GM06990 (cell line): ENCODE measurements around a stretch of chr11.

- RRBS: no CpG with 5 or more reads among the region's 3 CpGs
Observed at GRCh38 chr11:120601680-120602088, 90.1 kb downstream of the GRIK4 start.

DNA sequence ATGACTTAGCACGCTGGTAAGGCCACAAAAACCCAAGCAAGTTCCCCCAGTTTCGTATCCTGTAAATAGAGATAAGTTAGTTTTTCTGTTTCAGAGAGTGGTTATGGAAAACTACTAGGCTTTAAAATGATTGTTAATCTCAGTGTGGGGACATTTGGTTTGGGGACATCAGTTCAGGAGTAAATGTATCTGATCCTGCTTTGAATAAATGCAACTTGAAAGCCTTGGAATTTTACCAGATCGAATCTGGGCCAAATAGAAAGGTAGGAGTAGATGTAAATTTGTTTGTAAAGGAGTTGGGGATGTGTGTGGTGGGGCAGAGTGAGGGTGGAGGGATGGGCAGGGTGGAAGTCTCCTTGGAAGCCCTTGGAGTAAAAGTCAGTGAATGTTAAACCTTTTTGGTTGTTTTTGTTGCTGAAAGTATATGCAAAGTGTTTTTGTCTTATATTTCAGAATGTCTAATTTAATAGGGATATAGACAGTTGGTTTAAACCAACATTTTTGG lies 12.2 kb downstream of the TBCEL start:
- RRBS: no CpG with 5 or more reads among the region's 3 CpGs

DNA sequence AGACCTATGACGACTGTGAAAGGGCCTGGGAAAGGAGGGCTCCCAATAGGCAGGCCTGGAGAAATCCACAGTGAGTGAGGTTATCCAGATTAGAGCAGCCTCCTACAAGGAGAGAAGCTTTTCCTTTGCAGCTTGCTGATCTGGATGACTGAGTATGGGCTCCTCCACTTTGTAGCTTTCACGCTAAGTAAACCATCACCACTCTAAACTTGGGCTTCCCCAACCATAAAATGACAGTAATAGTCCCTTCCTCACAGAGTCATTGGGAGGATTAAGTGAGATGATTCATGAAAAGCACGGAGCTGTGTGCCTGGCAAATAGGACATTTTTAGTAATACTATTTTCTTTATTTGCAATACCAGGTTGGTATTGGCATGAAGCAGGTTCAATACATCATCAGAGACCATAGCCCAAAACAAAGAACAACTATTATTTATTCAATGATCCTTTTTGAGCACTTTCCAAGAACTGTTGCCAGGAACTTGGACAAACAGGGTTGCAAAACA lies 65.2 kb downstream of the SC5D start:
- RRBS: no CpG with 5 or more reads among the region's 3 CpGs

- RRBS: no CpG with 5 or more reads among the region's 15 CpGs
Observed at GRCh38 chr11:121445025-121445746, 6.9 kb upstream of the SORL1 start.

DNA sequence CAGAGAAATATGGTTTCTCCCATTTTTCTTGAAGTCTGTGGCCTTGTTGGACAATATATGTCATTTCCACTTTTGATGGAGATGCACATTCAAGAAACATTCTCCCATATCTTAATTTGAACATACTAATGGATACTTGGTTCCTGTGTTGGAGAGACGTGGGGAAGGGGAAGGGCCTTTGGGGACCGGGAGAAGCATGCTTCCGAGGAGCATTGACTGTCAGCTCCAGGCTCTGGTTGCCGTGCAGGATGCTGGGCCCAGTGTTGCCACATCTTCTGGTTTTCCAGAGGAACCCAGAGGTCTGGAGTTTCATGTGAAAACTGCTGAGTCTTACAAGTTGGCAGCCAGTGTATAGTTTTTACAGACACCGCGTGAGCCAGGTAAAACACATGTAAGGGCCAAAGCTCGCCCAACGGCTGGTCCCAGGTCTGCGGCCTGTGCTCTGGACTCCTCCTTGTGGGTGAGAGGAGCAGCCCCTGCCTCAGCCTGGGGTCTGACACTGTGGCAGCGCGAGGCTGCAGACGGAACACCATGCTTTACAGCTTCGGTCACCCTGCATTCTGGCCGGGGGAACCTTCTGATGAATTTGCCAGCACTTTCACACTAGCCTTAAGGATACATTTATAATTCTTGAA lies 19.0 kb downstream of the SORL1 start:
- RRBS: no CpG with 5 or more reads among the region's 14 CpGs

DNA sequence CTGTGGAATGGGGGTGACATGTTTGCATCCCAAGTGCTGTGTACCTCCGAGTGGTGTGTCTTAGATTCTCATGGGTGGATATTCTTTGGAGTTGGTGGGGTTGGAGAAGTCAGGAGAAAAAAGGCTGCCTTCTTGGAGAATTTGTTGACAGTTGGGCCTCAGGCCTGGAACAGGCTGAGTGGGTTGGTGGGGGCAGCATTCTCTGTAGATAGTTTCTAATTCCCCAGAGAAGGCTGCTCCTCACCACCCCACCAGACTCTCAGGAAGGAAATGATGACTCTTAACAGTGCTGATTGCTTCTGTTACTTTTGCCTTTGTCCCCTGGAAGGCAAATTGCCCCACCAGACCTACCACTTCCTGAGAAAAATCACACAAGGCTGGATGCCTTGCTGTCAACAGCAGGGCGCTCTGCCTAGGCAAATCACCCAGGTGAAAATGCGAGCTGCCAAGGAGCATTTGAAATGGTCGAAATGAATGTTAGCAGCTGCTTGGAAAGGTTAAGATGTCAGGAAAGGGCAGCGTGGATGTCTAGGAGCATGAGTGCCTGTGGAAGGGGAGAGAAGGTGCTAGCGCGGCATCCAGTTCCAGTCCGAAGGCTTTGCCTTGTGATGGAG lies 30.3 kb downstream of the SORL1 start:
- RRBS: no CpG with 5 or more reads among the region's 8 CpGs

- RRBS: no CpG with 5 or more reads among the region's 12 CpGs
Observed at GRCh38 chr11:121536685-121537521, 84.8 kb downstream of the SORL1 start.

- RRBS: no CpG with 5 or more reads among the region's 11 CpGs
Observed at GRCh38 chr11:121553712-121554268, 101.7 kb downstream of the SORL1 start.

- RRBS: no CpG with 5 or more reads among the region's 7 CpGs
Observed at GRCh38 chr11:121576544-121577017, 124.5 kb downstream of the SORL1 start.

- RRBS: no CpG with 5 or more reads among the region's 4 CpGs
Observed at GRCh38 chr11:121582317-121582882, 130.3 kb downstream of the SORL1 start.

- RRBS: no CpG with 5 or more reads among the region's 2 CpGs
Observed at GRCh38 chr11:121587263-121587498, 135.1 kb downstream of the SORL1 start.

GRCh38 chr11:121587957-121588189 lies 135.8 kb downstream of the SORL1 start:
- RRBS: no CpG with 5 or more reads among the region's 11 CpGs

- RRBS: 94% methylated on average over 1 of the region's 4 CpGs
Observed at GRCh38 chr11:121614747-121615082, 162.6 kb downstream of the SORL1 start.

GRCh38 chr11:121627537-121627854 lies 175.4 kb downstream of the SORL1 start:
- RRBS: no CpG with 5 or more reads among the region's 9 CpGs

DNA sequence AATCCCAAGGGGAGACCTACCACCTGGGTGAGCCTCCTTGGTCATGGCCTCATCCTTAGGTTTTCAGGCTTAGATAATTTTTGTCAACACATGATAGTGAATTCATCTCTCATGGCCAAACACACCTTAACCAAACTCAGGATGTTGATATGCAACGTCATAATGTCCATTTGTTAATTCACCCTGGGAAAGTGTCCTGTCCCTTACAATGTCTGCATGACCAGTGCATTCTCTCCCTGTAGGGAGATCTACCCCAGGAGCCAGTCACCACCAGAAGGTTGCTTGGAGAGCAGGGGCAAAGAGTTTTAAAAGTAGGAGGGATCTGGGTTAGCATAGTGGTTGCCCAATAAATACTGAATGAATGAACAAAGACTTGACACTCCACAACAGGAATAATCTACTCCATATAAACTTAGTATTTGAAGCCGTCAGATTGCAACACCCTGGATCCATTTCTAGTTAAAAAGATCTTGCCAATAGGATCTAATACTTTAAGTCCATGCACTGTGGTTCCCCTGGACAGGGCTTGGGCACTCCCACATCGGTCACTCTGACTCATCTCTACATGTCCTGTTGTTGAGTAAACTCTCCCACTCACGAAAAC lies 182.5 kb downstream of the SORL1 start:
- RRBS: no CpG with 5 or more reads among the region's 4 CpGs

GRCh38 chr11:121661776-121662086 lies 209.6 kb downstream of the SORL1 start:
- RRBS: no CpG with 5 or more reads among the region's 2 CpGs

DNA sequence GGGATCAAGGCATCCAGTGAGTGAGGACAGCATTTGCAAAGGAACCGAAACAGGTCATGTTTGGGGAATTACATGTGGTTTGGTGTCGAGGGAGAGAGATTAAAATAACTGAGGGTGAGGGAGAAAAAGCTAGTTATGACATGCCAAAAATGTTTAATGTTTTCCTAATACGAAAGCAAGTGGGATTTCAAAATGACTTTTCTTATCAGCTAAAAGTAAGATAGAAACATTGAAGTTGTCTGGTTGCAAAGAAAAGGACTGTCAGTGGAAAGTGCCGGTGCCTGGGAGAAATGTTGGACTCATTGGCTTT lies 157.0 kb downstream of the BLID start:
- RRBS: no CpG with 5 or more reads among the region's 4 CpGs

GRCh38 chr11:121961139-121962000 lies 154.6 kb downstream of the BLID start:
- RRBS: no CpG with 5 or more reads among the region's 4 CpGs

GRCh38 chr11:122365938-122366416 lies 250.0 kb upstream of the BLID start:
- RRBS: no CpG with 5 or more reads among the region's 7 CpGs

DNA sequence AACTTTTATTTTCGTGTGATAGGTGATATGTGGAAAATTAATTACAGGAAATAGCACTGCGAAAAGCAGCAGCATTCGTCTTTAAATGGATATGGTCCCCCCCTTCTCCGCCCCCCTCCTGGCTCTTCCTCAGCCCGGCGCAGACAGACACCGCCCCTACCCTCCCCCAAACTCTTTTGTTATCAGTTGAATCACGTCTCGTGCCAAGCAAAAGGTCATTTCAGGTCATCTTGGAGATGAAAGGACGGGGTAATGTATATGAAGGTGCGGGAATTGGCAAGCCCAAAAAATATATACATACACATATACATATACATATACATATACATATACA lies 214.7 kb upstream of the UBASH3B start:
- RRBS: no CpG with 5 or more reads among the region's 11 CpGs